Rectum (tissue), 1 donor: ENCODE data around the genes TEDDM1 and RGS8.

DNA sequence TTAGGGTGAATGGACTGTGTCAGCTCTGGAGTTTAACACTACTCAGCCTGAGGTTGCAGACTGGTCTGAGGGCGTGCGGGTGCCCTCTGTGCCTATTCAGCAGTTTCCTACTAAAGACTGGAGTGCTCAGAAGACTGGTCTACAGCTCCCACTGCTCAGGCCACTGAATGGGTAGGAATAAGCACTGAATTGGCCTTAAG lies 14.6 kb downstream of the CEP350 start:
- PRO-cap = no peak

DNA sequence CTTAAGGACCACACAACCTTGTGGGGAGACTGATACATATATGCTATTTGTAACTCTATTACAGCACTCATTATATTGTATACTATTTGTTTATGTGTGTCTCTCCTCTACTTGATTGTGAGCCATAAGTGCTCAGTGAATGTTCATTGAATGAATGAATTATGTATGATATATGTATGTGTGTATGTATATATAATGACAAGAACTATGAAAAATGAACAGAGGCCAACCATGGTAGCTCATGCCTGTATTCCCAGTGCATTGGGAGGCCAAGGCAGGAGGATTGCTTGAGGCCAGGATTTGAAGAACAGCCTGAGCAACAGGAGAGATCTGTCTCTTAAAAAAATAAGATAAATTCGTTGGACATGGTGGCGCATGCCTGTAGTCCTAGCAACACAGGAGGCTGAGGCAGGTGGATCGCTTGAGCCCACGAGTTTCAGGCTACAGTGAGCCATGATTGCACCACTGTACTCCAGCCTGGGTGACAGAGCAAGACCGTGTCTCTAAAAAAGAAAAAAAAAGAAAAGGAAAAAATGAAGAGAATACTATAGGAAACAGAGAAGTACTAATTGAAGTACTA lies 20.0 kb downstream of the CEP350 start:
- PRO-cap = no peak

GRCh38 chr1:180093981-180094266 lies 60.7 kb upstream of the QSOX1 start:
- PRO-cap = no peak

DNA sequence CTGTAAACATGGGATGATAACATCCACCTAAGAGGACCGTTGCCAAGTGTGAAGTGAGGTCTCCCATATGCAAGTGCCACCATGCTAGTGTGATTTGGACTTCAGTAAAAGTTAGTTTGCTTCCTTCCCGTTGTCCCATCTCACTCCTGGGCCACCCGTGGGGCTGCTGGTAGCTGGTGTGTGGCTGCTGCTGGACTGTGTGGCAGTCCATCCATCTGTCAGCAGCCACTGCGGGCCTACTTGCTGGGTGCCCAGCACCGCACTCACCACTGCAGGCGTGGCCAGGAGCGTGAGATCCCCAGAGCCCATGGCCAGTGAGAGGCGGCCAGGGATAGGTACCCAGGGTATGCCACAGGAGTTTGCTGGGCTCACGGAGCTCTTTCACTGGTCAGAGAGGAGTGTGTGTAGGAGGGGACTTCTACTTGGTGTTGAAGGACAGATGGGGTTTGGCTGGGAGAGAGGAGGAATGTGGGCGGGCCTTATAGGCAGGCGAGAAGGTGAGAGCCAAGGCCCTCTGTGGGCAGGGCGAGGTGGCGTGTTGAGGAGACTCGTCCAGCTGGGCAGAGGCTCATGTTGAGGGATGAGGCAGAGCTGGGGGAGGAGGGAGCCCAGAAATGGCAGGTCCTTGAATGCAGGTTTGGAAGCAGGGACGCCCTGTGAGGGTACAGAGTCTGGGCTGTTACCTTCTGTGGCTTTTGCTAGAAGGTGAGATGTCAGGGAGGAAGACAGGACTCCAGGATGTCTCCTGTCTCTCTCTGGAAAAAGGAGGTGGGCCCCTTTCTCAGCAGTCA lies 15.0 kb downstream of the QSOX1 start:
- PRO-cap = bidirectional peak, plus-strand start at position 523 of the sequence, minus-strand start at position 230 of the sequence

- PRO-cap = no peak
Observed at GRCh38 chr1:180202252-180202702, 27.8 kb upstream of the LHX4 start.

DNA sequence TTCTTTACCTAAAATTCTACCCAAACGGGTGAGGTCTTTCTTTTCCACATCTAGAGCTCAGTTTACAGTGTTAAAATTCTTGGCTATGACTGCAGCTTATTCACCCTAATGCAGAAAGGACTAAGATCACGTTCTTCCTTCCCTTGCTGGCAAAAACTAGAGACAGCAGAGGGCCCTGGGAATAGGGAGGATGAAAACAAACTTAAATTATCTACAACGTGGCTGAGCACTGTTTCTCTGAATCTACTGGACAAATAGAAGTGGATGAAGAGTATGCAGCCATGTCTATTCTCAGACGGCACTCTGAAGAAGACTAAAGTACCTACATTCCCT lies 40.2 kb upstream of the ACBD6 start:
- PRO-cap = unidirectional peak, minus-strand start at position 136 of the sequence

- PRO-cap = no peak
Observed at GRCh38 chr1:180586490-180587042, 45.3 kb upstream of the XPR1 start.

- PRO-cap = no peak
Observed at GRCh38 chr1:180842833-180843444, 69.8 kb upstream of the KIAA1614 start.

DNA sequence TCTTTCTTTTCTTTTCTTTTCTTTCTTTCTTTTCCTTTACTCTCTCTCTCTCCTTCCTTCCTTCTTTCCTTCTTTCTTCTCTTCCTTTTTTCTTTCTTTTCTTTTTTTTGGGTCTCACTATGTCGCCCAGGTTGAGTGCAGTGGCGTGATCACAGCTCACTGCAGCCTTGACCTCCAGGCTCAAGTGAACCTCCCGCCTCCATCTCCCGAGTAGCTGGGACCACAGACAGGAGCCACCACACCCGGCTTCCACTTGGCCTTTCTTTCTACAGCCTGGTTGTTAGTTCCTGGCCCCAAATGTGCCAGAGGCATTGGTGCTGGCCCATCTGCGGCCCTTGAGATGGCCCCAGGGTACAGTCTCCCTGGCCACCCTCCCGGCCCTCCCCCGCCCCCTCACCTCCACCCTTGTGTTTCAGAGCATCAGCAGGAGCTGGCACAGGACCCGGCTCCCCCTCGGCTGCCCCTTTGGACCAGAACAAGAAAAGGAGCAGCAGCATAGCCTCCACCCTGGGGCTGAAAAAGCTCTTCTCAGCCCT lies 28.0 kb downstream of the KIAA1614 start:
- PRO-cap = no peak

- PRO-cap = bidirectional peak, plus-strand start at chr1:181090944, minus-strand start at chr1:181090867
Observed at GRCh38 chr1:181090712-181091204, 2.3 kb downstream of the IER5 start.

DNA sequence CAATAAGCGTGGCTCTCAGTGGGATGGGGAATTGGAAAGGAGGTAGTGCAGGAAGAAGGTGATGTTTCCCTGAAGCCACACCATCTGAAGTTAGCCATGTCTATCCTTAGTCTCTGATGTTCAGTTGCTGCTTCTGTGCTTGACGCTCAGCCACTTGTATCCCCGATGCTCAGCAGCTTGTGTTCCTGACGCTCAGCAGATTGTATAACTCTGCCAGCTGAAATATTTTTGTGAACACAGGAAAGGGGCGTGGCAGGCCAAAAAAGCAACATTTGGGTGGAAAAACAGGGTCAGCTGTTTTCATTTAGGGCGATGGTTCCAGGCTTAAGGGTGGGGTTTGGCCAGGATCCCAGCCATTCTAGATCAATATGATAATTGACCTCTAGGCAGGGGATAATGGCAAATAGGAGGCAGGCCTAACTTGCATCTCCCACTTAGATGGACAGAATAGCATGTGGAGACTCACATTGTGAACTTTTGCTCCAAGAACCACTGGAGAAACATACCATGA lies 58.5 kb downstream of the ZNF648 start:
- PRO-cap = no peak

DNA sequence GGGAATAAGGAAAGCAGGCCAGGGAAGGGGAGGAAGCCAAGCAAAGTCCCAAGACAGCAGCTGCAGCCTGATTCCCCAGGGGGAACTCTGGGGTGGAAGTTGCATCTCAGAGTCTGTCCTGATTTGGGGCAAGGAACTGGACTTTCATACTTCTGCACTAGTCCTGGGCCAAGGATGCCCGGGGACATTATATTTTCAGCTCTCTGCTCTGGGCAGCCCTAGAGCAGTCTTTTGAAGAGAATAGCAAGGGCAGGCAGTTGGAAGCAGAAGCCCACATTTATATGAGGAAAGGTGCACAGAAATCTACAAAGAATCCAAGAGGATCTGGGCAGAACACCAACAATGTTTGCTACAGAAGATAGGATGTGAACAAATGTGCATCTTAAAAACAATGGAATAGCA lies 130.3 kb upstream of the ZNF648 start:
- PRO-cap = no peak

GRCh38 chr1:182217946-182218388 lies 156.5 kb upstream of the ZNF648 start:
- PRO-cap = unidirectional peak, plus-strand start at chr1:182218203

- PRO-cap = unidirectional peak, minus-strand start at chr1:182291824
Observed at GRCh38 chr1:182291511-182292222, 99.9 kb downstream of the GLUL start.

GRCh38 chr1:182304540-182305180 lies 86.9 kb downstream of the GLUL start:
- PRO-cap = no peak

DNA sequence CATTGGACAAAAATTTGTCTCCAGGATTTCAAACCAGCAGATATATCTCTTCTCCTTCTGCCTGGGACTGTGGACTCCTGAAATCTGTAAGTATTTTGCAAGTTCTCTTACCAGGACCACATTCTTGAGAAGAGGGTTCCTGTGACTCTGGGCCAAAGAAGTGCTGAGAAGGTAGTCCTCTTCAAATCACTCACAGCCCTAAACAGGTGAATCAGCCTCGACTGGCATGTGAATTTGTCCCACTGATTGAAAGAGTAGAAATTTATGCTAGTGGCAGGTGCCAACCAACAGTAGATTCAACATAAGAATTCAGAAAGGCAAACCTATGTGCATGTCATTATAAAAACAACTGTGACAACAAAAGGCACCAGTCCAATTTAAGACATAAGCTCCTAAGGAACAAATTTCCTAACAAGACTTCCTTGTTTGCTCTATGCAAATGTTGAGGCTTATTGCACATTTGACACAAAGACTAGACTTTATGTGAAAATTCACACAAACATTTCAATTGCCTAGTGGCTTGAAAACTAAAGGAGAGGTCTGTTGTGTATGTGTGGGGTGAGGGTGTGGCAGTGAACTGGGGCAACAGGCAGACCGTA lies 74.2 kb downstream of the GLUL start:
- PRO-cap = unidirectional peak, minus-strand start at position 298 of the sequence

- PRO-cap = no peak
Observed at GRCh38 chr1:182400342-182400845, at the start of gene TEDDM1. Gene TEDDM1 (minus strand): TSS chr1:182400667.

- PRO-cap = no peak
Observed at GRCh38 chr1:182585938-182586912, 2.8 kb downstream of the RNASEL start.

GRCh38 chr1:182602384-182603683 lies 1.4 kb downstream of the RGS16 start:
- PRO-cap = unidirectional peak, plus-strand start at chr1:182603185

GRCh38 chr1:182684270-182684915 lies at the start of gene RGS8:
Gene RGS8 (minus strand): TSS chr1:182684587.
- PRO-cap = no peak